ENCODE results near the gene RNASEH1.

GRCh38 chr2:3469636-3470773 lies 49.3 kb downstream of the ADI1 start:
- PRO-cap, result no peak
- RAMPAGE, long total RNA, 4 experiments, result no peak in any of the 4 experiments

GRCh38 chr2:3480675-3481021 lies 38.7 kb downstream of the ADI1 start:
- PRO-cap, result no peak
- RAMPAGE, long total RNA, 4 experiments, result no peak in any of the 4 experiments

GRCh38 chr2:3493579-3494373 lies 25.6 kb downstream of the ADI1 start:
- PRO-cap, result no peak
- RAMPAGE, long total RNA, 4 experiments, result no peak in any of the 4 experiments

DNA sequence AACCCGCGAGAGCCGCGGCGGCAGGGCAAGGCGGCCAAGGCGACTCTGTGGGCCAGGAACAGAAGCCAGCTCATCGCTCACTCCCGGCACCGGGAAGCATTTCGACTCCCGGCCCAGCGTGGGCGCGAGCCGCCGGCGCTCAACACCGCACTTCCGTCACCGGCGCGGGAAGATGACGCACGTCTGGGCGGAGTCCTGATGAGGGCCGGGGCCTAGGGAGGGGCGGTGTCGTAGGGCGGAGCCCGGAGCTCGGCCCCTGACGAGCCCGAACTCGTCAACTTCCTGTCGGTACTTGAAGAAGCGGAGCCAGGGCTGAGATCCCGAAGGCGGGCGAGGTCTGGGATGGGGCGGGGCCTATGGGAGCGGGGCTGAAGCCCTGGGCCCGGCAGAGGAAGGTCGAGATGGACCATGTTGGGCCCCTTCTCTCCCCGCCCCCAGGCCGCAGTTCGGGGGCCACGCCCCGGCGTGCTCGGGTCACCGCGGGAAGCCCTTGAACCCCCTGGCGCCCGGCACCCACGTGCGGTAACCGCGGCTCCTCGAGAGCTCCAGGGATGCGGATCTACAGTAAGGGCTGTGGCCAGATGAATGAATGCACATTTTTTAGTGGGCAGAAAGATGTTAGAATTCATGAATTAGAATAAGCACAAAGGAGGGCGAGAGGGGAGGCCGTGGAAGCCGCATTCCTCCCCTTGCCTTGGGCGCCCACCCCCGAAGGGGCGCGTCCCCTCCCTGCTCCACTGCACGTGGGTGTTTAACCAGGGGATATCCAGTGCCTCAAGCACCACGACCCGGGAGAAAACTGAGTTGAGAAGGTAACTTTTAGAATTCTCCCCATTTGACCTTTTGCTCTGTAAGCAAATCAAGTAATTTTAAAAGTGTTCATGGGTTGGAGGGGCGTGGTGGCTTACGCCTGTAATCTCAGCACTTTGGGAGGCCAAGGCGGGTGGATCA lies at the start of gene RNASEH1:
Gene RNASEH1 (minus strand): TSS at position 147 of the 951 bp plus-strand sequence.
- PRO-cap, result no peak
- RAMPAGE, long total RNA, 4 experiments, result start-site peak on the plus strand in 4 of 4 experiments, centred at positions 314 to 500 of the sequence, 14 to 24 reads per replicate; start-site peak on the minus strand in 4 of 4 experiments, centred at positions 101 to 145 of the sequence, 199 to 1,445 reads per replicate

DNA sequence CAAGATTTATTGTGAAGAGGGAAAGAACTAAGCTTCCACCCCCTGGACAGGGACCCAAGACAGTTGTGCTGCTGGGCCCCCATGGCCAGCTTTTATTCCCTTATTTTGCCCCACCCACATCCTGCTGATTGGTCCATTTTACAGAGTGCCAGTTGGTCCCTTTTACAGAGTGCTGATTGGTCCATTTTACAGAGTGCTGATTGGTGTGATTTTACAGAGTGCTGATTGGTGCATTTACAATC lies 155.8 kb downstream of the DCDC2C start:
- PRO-cap, result no peak
- RAMPAGE, long total RNA, 4 experiments, result no peak in any of the 4 experiments

GRCh38 chr2:3913242-3913753 lies 209.9 kb downstream of the DCDC2C start:
- PRO-cap, result no peak
- RAMPAGE, long total RNA, 4 experiments, result no peak in any of the 4 experiments

GRCh38 chr2:4135824-4136121 lies 432.4 kb downstream of the DCDC2C start:
- PRO-cap, result no peak
- RAMPAGE, long total RNA, 4 experiments, result no peak in any of the 4 experiments

- PRO-cap, result no peak
- RAMPAGE, long total RNA, 4 experiments, result no peak in any of the 4 experiments
These were observed 282.2 kb upstream of the SOX11 start for GRCh38 chr2:5409828-5410554.

DNA sequence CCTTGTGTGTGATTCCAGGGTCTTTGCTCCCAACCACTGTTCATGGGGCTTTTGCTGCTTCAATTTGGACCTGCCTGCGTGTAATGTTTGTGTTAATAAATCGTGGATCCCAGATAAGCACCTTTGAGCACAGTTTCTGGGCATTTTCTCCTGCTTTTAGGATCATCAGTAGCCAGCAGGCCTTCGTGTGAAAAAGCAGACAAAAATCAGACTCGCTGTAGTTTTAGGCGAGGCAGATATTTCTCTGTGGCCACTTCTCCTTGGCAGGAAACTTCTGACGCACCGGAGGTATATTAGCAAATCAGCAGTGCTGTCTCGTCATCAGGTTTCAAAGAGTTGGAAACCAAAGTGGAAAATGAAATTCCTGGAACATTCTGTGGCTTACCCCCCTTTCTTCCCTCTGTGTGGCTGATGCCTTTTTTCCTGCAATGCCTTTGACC lies 93.1 kb downstream of the RNF144A start:
- PRO-cap, result no peak
- RAMPAGE, long total RNA, 4 experiments, result no peak in any of the 4 experiments

GRCh38 chr2:7430901-7431837 lies 514.0 kb downstream of the RNF144A start:
- PRO-cap, result no peak
- RAMPAGE, long total RNA, 4 experiments, result no peak in any of the 4 experiments

- PRO-cap, result no peak
- RAMPAGE, long total RNA, 4 experiments, result no peak in any of the 4 experiments
These were observed 561.7 kb upstream of the ID2 start for GRCh38 chr2:8119716-8120927.

DNA sequence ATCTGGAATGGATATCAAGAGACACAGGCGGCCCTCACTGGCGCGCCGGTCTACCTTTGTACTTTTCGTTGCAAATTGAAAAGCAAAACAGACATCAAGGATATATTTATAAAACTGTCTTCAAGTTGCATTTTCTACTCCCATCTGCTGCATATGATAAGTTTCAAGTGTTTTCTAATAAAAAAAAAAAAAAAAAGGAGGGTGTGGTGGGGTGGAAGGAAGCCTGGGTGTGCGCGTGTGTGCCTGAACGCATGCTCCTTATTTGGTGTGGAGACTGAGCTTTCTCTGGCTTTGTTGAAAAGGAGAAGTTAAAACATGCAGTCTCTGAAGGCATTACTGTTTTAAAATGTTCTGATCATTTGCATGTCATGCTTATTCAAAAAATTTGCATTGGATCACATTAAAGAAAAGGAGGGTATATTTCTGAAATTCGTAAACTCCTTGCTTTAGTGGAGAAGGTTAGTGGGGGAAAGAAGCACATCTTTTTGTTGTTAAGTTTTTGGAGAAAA lies 546.6 kb upstream of the ID2 start:
- PRO-cap, result no peak
- RAMPAGE, long total RNA, 4 experiments, result no peak in any of the 4 experiments

GRCh38 chr2:8193482-8194777 lies 487.9 kb upstream of the ID2 start:
- PRO-cap, result no peak
- RAMPAGE, long total RNA, 4 experiments, result no peak in any of the 4 experiments

DNA sequence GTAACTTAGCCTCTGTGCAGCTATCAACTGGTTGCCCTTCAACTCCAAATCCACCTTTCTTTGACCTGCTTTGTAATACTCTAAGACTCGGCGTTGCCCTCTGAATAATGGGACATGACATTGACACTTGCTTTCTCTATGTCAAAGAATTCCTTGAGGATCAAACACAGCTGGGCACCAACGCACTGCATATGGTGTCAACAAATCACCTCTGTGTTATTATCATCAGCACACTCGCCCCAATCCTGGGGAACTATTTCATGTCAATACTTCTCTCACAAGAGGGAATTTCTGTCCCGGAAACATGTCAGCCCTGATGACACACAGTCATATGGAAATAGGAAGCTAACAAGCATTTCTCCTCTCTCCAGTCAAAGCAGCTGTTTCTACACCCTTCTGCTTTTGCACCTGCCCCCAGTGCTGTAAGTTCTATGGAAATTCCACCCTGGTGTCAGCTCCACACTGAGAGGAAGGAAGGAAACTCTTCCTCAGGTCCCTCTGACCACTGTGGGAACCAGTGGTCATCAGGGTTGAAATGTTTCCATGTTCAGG lies 447.7 kb upstream of the ID2 start:
- PRO-cap, result no peak
- RAMPAGE, long total RNA, 4 experiments, result no peak in any of the 4 experiments

- PRO-cap, result no peak
- RAMPAGE, long total RNA, 4 experiments, result no peak in any of the 4 experiments
These were observed 439.1 kb upstream of the ID2 start for GRCh38 chr2:8242512-8243458.

DNA sequence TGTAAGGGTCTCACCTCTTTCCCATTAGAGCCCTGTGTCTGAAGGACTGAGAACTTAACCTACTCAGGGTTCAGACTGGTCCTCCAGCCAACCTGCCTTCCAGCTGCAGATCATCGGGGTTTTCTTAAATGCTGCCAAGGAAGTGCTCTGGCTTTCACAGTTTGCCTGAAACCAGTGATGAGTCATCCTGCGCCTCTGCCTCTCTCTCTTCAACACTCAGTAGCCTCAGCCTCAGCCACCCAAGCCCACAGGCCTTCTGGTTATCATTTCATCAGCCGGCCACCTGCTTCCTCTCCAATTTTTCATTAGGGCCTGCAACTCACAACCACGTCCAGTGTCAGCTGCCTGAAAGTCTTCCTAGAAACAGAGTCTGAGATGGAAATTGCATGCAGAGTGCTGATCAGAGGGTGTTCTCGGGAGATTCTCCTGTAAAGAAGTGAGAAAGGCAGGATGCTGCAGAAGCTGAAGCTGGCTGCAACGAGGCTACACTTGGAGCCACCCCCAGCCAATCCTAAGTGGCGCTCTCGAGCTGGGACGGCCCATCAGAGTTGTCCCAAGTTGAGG lies 379.8 kb upstream of the ID2 start:
- PRO-cap, result no peak
- RAMPAGE, long total RNA, 4 experiments, result no peak in any of the 4 experiments

GRCh38 chr2:8426684-8426973 lies 255.2 kb upstream of the ID2 start:
- PRO-cap, result no peak
- RAMPAGE, long total RNA, 4 experiments, result no peak in any of the 4 experiments

- PRO-cap, result no peak
- RAMPAGE, long total RNA, 4 experiments, result no peak in any of the 4 experiments
These were observed 228.8 kb upstream of the ID2 start for GRCh38 chr2:8453026-8453457.

DNA sequence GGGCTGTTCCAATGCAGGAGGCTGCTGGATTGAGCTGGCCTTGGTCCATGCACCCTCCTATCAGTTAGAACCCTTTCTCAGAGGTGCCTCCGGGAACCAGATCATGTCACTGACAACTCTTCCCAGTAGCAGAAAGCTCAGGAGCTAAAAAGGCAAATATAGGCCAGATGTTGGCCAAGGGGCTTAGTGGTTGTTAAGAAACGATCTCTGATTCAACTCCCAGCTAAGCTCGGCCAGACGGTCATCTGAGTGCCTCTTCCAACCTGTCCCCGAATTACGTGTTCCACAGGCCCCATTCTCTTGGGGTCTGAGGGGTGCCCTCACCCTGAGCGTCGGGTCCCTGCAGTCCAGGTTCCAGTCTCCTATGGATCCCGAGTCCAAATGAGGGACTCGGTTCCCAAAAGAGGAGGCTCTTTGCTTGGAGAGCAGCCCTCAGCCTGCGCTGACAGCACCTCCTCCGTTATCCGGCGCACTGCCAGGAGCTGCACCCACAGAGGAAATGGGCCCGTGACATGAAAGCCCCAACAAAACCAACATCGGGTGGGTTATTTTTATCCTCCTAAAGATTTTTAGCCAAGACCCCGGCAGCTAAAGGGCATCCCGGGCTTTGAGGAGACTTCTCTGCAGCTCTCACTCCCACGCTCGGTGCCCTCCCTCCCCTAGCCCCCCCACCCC lies 106.7 kb upstream of the ID2 start:
- PRO-cap, result no peak
- RAMPAGE, long total RNA, 4 experiments, result no peak in any of the 4 experiments

- PRO-cap, result no peak
- RAMPAGE, long total RNA, 4 experiments, result no peak in any of the 4 experiments
These were observed 25.7 kb upstream of the ID2 start for GRCh38 chr2:8656055-8656662.

All from omental fat pad (tissue), 4 donors.